SJSA1 (cell line): ENCODE results near the gene LIPT1.

DNA sequence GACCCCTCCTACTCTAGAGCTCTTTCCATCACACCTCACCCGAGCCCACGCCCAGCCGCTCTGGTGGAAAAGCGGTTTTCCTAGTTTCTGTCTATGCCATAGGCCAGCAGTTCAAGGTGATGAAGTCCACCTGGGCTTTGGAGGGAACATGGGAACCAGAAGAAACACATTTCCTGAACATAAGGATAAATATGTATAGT lies 507 bp downstream of the VWA3B start:
- RAMPAGE, long total RNA, result no peak

- RAMPAGE, long total RNA, result no peak
Measured at GRCh38 chr2:98133987-98134658, 47.2 kb downstream of the VWA3B start.

DNA sequence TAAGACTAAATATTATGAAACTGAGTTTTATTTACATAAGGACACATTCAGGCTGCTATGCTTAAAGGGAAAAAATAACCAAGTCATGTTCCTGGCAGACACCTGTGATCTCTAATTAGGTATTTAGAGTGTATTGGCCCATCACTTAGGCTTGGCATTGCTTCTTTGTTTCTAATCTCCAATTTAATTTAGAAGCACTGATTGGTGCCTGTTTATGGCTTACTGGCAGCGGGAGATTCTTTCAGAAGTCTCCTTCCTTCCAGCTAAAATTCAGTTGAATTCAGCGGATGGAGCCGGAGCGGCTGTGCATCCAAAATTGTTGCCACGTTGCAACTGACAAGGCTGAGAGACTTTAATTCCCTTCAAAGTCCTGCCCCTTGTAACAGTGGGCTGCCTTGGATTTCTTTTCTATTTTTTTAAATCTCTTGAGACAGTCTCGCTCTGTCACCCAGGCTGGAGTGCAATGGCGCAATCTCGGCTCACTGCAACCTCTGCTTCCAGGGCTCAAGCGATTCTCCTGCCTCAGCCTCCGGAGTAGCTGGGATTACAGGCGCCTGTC lies 66.6 kb downstream of the VWA3B start:
- RAMPAGE, long total RNA, result no peak

GRCh38 chr2:98280341-98280747 lies 65.9 kb upstream of the CNGA3 start:
- RAMPAGE, long total RNA, result no peak

- RAMPAGE, long total RNA, result no peak
Measured at GRCh38 chr2:98467043-98467287, 22.3 kb downstream of the INPP4A start.

- RAMPAGE, long total RNA, result no peak
Measured at GRCh38 chr2:98474603-98475310, 30.1 kb downstream of the INPP4A start.

GRCh38 chr2:98479222-98479802 lies 34.7 kb downstream of the INPP4A start:
- RAMPAGE, long total RNA, result no peak

- RAMPAGE, long total RNA, result no peak
Measured at GRCh38 chr2:98487443-98488269, 43.0 kb downstream of the INPP4A start.

- RAMPAGE, long total RNA, result no peak
Measured at GRCh38 chr2:98566017-98566575, 42.2 kb downstream of the COA5 start.

- RAMPAGE, long total RNA, result no peak
Measured at GRCh38 chr2:98569294-98569945, 38.9 kb downstream of the COA5 start.

- RAMPAGE, long total RNA, result no peak
Measured at GRCh38 chr2:98654773-98655652, 46.6 kb downstream of the UNC50 start.

- RAMPAGE, long total RNA, result no peak
Measured at GRCh38 chr2:98656667-98657315, 48.4 kb downstream of the UNC50 start.

- RAMPAGE, long total RNA, result no peak
Measured at GRCh38 chr2:98661915-98662312, 53.5 kb downstream of the UNC50 start.

- RAMPAGE, long total RNA, result no peak
Measured at GRCh38 chr2:98749116-98749632, 18.2 kb upstream of the MGAT4A start.

- RAMPAGE, long total RNA, result no peak
Measured at GRCh38 chr2:98775793-98776142, 44.8 kb upstream of the MGAT4A start.

- RAMPAGE, long total RNA, result no peak
Measured at GRCh38 chr2:98823249-98823821, 92.4 kb upstream of the MGAT4A start.

DNA sequence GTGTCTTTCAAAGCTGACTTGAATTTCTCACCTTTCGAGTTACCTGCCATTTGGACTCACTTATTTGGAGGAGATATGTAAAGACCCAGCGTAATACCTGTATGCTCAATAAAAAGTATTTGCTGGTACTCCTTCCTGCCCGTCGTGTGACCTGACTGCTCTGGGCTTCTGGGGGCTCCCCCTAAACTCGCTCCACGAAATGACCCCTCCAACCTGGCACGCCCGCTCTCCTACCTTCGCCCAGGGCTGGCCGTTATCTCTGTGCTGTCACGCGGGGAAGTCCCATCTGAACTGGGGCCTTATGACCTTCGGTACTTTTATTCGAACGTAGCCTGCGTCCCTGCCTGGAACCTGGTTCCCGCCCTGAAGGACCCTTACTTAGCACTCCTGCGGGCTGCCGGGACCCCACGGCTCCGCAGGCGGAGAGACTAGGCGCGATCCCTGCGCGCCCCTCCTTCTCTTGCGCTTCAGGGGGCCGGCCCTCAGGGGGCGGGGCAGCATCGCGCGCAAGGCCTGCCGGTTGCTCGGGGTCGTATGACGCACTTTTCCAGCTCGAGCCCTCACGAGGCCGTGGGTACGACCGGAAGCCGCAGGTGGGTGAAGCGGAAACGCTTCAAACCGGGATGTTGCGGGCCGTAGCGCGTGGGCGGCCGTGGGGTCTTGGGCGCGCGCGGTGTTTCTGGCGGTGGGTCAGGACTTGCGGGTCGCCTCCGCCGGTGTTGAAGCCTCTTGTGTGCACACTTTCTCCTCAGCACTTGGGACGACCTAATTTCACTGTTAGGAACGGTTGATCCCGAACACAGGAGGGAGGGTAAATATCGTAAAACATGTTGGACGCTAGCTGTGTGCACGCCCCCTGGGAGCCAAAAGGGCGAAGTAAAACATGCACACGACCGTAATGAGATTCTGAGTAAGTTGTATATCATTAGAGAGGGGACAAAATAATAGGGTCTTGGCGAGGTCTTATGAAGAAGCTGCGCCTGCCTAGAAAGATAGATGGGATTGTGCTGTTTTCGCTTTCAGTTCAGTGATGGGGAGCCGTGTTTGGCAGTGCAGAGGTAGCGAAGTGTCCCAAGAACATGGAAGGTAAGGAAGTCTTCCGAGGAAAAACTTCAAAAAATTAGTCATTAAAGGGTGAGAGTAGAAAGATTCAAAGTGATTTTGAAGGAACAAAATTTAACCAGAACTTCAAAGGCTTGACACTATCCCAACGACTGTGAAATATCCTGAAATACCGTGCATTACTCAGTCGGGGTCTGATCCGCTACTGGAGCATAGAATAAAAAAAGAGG lies at the start of gene LIPT1:
Gene LIPT1, plus strand, starts transcription at position 509 of the 1,292 bp plus-strand sequence.
- RAMPAGE, long total RNA, result no peak

GRCh38 chr2:99360909-99362123 lies 24.1 kb downstream of the EIF5B start:
- RAMPAGE, long total RNA, result no peak

DNA sequence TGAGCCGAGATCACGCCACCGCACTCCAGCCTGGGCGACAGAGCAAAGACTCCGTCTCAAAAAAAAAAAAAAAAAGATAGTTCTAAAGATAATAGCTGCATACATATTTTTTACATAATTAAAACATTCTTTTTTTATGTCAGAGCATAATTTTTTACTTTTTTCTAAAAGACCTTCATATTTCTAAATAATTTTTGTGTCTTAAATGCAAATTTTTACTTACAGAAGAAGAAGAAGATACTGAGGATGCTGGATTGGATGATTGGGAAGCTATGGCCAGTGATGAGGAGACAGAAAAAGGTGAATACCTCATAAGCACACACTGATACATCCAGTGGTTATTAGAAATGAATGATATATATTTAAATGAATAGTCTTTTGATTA lies 34.2 kb downstream of the EIF5B start:
- RAMPAGE, long total RNA, result no peak

DNA sequence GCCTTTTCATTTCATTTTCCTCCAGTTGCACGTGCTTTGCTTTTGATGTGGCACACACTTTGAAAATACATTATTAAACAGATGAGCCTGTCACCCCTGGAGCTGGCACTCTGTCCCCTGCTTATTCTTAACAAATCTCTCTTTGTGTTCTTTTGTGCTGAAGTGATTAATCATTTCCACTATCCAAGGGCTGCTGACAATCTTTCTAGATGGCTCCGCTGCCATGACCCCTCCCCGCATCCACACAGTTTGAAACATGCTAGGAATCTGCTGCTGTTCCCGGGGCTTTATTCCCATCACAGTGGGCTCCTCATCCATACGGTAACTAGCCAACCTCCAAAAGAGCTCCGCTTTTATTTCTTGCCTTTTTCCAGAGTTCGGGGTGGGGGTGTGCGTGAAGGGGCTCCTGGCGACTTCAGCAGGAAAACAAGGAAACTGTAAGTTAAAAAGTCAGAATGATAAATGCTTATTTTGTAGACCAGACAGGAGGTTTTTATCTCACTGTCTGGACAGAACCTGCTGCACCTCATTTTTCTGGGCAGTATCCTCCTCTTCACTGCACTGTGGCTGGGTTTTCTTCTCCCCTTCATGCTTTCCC lies 319.8 kb downstream of the AFF3 start:
- RAMPAGE, long total RNA, result no peak